A172 (cell line): Measurements from ENCODE around the genes ERO1B, KMO and BECN2.

- RAMPAGE, long total RNA = no peak
Measured at GRCh38 chr1:236021788-236022244, 43.1 kb downstream of the NID1 start.

DNA sequence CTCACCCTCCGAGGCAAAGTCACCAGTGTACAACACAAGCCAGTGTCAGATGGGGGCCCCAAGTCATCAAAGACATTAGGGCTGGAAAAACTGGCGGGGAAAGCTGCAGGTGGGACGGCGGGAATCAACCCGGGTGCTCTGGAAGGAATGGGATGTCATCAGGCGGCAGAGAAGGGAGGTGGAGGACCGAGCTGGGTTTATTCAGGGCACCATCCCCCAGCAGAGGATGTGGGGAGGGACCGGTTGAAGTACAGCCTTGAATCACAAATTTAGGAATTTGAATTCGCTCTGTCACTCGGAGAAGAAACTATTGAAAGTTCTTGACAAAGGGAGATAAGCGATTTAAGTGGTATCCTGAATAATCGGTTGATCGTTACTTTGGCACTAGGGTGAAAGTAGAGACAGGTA, 785 bp upstream of the NID1 start:
- RAMPAGE, long total RNA = no peak

DNA sequence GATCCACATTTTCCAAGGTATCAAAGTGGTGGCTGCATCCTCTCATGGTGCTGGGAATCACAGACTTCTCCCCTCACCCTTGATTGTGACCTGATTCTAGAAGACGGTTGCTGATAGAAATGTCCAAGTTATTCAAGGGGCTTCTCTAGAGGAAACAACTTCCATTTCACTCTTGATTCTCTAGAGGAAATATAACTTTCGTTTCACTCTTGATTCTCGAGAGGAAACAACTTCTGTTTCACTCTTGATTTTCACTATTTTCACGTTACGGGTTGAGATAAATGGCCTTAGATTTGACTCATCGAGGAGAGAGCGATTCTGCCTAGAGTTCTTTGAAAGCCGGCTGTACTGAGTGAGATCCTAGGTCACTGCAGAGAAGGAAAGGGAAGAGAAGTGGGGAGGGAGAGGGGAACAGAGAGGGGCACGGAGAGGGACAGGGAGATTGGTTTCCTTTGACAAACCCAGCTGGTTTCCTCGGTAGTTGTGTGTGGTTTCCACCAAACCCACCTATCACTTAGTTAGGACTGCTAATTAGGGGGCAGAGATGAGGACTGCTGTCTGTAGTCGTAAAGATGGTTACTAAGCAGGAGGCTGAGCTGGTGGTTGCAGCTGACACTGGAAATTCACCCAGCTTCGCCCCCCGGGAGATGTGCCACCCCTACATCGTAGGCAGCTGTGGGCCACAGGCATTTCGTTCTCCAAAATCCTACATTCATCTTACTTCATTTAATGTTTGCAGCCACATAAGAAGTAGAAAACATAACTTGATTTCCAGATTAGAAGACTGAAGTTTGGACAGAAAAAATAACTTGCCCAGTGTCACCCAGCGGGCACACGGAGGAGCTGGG, 21.6 kb upstream of the GPR137B start:
- RAMPAGE, long total RNA = no peak

DNA sequence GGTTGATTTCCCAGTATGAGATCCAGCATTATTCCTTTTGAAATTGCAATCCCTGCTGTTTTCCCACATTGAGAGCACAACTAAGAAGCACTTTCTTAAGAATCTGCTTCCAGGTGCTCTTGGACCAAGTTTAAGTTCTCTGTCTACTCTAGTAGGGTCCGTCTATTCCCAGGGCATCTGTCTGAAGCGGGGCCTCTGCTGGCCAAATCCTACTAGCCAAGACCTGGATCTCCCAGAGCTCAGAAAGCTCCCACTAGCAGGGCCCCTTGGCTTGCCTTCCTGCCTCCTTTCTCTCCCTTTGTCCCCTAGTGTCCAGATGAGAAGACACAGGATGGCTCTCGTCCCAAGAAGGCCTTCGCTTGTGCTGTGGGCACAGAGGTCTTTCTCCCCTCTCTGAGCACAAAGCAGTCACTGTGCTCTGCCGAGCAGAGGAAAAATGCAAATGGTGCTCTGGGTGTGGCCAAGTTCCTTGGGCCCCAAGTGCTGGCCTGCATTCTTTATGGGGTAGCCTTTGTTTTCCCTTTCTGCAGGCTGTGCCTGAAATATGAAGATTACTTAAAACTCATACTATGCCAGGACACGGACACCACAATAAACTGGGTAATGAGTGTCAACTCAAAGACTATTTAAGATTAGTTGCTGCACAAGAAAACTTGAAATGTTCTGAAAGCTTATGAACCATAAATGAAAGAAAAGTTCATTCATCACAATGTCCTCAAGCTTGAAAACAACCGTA, 13.0 kb upstream of the GPR137B start:
- RAMPAGE, long total RNA = no peak

DNA sequence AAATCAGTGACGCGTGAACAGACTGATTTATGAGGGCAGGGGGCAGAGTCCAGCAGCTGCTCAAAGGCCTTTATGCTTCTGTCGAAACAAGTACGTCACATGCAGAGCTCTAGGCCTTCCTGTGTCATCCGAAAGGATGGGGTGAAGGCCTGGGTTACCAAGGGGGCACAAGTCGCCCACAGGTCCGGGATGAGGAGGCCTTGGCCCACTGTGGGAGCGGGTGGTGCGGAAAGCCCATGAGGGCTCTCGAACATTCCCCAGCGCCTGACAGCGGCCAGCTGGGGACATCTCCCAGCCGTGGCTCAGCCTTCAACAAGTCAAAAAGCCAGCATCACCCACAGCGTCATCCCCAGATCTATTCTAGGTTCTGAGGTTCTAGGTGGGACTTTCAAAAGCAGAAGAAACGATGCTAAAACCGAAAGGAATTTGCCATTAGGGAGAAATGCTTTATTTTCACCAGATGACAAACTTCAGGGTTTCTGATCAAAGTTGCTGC, 17.4 kb downstream of the GPR137B start:
- RAMPAGE, long total RNA = no peak

GRCh38 chr1:236281835-236282911, at the start of gene ERO1B:
Gene ERO1B (minus strand): TSS chr1:236281958.
- RAMPAGE, long total RNA = no peak

DNA sequence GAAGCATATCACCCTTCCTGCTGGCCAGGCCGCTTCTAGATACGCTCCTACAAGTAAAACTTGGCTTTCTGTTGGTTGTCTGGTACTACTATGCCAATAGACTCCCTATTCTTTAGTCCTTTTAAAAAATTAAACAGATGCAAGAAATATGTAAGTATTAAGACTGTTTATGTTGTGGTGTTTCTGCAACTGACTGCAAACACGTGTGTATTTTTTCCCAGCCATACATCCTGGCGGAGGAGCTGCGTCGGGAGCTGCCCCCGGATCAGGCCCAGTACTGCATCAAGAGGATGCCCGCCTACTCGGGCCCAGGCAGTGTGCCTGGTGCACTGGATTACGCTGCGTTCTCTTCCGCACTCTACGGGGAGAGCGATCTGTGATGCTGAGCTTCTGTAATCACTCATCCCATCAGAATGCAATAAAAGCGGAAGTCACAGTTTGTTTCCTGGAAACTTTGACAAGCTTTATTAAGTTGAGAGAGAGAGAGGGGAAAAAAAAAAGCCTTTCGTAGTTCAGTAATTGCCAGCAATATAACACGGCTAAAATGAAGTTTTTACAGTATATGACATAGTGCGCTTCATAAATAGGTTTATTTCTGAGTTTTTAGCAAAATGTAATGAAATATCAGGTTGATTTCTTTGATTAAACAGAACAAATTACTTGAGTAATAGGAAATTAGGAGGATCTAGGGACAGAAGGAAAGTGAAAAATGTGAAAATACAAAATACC, 32.7 kb upstream of the MTR start:
- RAMPAGE, long total RNA = no peak

GRCh38 chr1:236978698-236979148, 25.5 kb downstream of the MT1HL1 start:
- RAMPAGE, long total RNA = no peak

DNA sequence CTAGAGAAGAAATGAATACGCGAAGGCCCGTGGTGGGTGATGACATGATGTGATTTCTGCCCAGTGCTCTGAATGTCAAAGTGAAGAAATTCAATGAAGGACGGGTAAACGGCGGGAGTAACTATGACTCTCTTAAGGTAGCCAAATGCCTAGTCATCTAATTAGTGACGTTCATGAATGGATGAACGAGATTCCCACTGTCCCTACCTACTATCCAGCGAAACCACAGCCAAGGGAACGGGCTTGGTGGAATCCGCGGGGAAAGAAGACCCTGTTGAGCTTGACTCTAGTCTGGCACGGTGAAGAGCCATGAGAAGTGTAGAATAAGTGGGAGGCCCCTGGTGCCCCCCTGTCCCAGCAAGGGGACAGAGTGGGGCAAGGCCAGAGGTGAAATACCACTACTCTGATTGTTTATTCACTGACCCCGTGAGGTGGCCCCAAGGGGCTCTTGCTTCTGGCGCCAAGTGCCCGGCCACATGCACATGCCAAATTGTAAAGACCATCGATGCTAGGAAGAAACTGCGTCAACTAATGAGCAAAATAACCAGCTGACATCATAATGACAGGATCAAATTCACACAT, 287.6 kb downstream of the ZP4 start:
- RAMPAGE, long total RNA = no peak

GRCh38 chr1:237799782-237800137, 91.0 kb downstream of the ZP4 start:
- RAMPAGE, long total RNA = no peak

- RAMPAGE, long total RNA = no peak
Measured at GRCh38 chr1:238647746-238648585, 738.4 kb upstream of the CHRM3 start.

- RAMPAGE, long total RNA = start-site peak on the plus strand at chr1:241424284-241424354, 55 and 59 reads in 2 replicates
Measured at GRCh38 chr1:241423599-241424844, 67.0 kb upstream of the RGS7 start.

DNA sequence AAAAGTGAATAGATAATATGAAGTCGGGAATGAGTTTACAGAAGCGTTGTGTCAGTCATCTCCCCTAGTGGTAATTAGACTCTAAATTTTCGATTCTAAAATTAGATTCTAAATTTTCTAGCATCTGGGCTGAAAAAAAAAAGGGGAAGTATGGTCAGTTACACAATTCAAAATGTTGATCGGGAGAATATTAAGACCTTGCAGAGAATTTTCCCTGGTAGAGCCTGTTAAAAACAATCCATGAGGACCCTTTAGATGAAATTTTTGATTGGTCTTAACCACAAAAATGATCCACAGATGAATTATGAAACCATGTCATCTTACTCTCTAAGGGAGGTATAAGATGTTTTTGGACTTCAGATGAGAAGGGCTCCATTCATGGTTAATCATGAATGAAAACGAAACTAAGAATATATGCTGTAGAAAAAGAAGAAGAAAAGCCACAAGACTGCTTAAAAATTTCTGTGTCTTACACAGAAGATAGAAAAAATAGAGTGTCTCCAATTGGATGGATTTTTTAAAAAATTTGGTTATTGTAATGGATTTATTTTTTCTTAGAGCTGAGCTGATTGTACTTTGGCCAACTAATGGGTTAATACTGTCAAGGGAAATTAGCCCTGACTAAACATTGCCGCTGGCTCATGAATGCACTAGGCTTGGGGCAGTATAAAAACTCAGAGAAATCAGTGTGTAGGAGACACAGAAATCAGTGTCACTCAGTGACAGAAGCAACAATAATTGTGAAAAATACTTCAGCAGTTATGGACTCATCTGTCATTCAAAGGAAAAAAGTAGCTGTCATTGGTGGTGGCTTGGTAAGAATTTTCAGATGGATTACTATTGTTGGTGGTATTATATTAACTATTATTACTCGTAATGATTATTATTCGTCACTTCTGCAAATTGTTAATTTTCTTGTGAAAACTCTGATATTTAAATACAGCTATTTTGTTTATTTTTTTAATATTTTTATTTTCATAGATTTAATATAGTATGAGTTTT, at the start of gene KMO:
Gene KMO, plus strand, starts transcription at position 695 of the 1,002 bp plus-strand sequence.
- RAMPAGE, long total RNA = no peak

DNA sequence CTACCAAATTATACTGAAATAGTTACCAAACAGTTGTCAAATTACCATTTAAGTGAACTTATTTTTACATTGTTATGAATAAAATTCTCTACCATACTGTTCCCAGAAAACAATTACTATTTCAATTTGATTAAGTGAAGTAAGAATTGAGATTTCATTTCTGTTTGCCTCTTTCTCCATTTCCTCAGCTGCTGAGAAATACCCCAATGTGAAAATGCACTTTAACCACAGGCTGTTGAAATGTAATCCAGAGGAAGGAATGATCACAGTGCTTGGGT, 28.2 kb downstream of the KMO start:
- RAMPAGE, long total RNA = no peak

- RAMPAGE, long total RNA = no peak
Measured at GRCh38 chr1:241597371-241598148, 42.6 kb downstream of the CHML start.

GRCh38 chr1:241603615-241604408, 36.4 kb downstream of the CHML start:
- RAMPAGE, long total RNA = no peak

DNA sequence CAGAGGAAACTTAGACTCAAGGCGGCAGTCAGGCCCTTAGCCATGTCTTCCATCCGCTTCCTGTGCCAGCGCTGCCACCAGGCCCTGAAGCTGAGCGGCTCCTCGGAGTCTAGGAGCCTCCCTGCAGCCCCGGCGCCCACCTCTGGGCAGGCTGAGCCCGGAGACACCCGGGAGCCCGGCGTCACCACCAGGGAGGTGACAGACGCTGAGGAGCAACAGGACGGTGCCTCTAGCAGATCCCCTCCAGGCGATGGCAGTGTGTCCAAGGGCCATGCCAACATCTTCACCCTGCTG, at the start of gene BECN2:
Gene BECN2, plus strand, starts transcription at position 43 of the 294 bp plus-strand sequence.
- RAMPAGE, long total RNA = no peak

DNA sequence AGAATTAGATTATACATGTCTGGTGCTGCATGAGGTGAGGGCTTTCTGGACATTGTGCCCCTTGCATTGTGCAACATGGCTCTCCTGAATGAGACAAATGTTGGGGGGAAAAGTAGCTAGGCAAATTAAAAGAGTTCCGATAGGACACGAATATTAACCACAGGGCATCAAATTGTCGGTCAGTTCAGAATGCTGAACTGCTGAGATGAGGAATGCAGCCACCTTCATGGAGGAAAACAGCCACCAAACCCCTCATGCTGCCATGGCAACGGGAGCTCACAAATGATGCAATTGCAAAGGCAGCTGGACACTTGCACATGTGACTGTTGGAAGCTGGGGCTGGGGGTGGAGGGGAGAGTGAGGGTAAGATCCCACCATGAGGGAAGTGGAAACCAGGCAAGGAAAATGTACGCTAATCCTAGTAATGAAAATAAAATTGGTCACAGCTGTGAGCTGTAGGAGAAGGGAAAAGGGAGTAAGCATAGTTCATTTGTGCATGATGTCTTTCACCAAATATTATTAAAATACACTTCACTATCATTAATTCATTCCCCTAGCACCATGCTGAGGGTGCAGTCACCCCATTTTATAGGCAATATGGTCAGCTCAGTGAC, 15.1 kb downstream of the BECN2 start:
- RAMPAGE, long total RNA = no peak

- RAMPAGE, long total RNA = no peak
Measured at GRCh38 chr1:242050896-242051221, 52.0 kb upstream of the MAP1LC3C start.

DNA sequence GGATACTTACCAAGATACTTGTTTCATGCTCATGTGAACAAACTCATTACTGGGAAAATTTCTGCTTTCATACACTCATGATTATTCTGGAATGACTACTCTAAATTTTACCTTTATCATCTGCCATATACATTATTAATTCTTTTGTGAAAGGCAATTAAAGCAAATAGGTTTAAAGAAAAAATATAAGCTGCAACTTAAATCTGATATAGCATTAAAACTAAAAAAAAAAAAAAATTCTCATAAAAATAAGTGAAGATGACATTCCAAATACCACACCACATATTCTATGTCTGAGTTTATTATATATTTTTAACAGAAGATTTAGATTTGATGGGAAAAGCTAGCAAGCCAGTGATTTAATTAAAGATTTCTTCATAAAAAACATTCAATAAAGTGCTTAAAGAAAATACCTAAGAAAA, 19.6 kb downstream of the CEP170 start:
- RAMPAGE, long total RNA = no peak